Spinal cord (tissue), 3 donors: ENCODE results near the genes ZNF283 and ZNF229.

- PRO-cap: no peak
- RAMPAGE, long total RNA: start-site peak on the minus strand at chr19:43827184-43827251, 5 and 9 reads in 2 replicates
These were observed at the start of gene ZNF283 for GRCh38 chr19:43827097-43827958. Gene ZNF283, plus strand, starts transcription at chr19:43827321.

GRCh38 chr19:44113905-44114353, 730 bp downstream of the ZNF225 start:
- PRO-cap: no peak
- RAMPAGE, long total RNA: no peak

DNA sequence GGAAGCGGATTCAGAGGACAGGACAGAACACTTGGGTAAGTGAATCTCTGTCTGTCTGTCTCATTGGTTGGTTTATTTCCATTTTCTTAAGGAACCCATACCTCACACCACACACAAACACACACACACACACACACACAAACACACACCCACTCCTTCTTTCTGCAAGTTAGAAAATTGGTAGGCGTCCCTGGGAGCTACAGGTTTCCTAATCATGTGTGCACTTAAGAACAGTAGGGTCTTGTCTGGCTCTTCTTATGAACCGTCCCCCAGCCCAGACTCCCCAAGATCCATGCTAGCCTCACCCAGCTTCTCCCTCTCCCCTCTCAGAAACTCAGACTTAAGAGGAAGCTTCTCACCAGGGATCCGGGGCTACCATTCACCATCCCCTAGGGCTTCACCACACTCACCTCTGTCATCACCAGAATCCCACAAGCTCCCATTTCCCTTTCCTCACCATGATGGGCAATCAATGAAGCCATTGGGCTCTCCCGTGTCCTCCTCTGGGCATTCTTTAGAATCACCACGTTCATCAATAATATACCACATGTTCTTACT, 14.4 kb upstream of the ZNF285 start:
- PRO-cap: no peak
- RAMPAGE, long total RNA: no peak

- PRO-cap: no peak
- RAMPAGE, long total RNA: start-site peak on the minus strand at chr19:44448433-44448493, 37 and 48 reads in 2 replicates
These were observed at the start of gene ZNF229 for GRCh38 chr19:44447728-44448862. Gene ZNF229, minus strand, starts transcription at chr19:44448472.

- PRO-cap: no peak
- RAMPAGE, long total RNA: no peak
These were observed 4.5 kb upstream of the PVR start for GRCh38 chr19:44639053-44639675.

GRCh38 chr19:44647095-44647620, 3.4 kb downstream of the PVR start:
- PRO-cap: no peak
- RAMPAGE, long total RNA: no peak

GRCh38 chr19:44672288-44673074, 1.2 kb downstream of the CEACAM19 start:
- PRO-cap: no peak
- RAMPAGE, long total RNA: no peak

GRCh38 chr19:44691950-44692706, 6.8 kb upstream of the CEACAM16 start:
- PRO-cap: no peak
- RAMPAGE, long total RNA: no peak

- PRO-cap: no peak
- RAMPAGE, long total RNA: no peak
These were observed 3.7 kb upstream of the BCL3 start for GRCh38 chr19:44744778-44745328.

- PRO-cap: no peak
- RAMPAGE, long total RNA: no peak
These were observed 12.2 kb downstream of the BCAM start for GRCh38 chr19:44820656-44821882.

GRCh38 chr19:44874179-44875149, 16.6 kb upstream of the TOMM40 start:
- PRO-cap: no peak
- RAMPAGE, long total RNA: no peak

DNA sequence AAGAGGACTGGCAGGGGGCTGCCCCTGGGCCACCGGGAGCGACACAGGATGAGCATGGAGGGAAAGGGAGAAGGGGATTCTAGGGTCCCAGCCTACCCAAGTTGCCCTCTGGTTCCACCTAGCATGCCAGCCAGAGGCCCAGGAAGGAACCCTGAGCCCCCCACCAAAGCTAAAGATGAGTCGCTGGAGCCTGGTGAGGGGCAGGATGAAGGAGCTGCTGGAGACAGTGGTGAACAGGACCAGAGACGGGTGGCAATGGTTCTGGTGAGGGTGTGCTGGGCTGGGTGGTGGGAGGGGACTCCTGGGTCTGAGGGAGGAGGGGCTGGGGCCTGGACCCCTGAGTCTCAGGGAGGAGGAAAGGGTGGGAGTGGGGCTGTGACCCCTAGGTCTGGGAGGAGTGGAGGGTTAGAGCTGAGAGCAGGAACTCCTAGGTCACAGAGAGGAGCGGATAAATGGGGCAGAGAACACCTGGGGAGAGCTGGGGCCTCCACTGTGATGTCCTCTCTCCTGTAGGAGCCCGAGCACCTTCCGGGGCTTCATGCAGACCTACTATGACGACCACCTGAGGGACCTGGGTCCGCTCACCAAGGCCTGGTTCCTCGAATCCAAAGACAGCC, 1.1 kb upstream of the APOC2 start:
- PRO-cap: no peak
- RAMPAGE, long total RNA: no peak

GRCh38 chr19:44951100-44951990, 3.8 kb upstream of the CLPTM1 start:
- PRO-cap: no peak
- RAMPAGE, long total RNA: no peak

DNA sequence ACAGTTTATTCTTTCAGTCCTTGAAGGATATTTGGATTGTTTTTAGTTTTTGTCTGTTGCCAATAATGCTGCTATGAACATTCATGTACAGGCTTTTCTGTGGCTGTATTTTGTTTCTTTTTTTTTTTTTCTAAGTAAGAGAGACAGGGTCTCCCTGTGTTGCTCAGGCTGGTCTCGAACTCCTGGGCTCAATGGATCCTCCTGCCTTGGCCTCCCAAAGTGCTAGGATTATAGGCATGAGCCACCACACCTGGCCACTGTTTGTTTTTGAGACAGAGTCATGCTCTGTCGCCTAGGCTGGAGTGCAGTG, 3.9 kb downstream of the CLPTM1 start:
- PRO-cap: no peak
- RAMPAGE, long total RNA: no peak

GRCh38 chr19:44987108-44987602, 14.1 kb upstream of the RELB start:
- PRO-cap: no peak
- RAMPAGE, long total RNA: no peak

DNA sequence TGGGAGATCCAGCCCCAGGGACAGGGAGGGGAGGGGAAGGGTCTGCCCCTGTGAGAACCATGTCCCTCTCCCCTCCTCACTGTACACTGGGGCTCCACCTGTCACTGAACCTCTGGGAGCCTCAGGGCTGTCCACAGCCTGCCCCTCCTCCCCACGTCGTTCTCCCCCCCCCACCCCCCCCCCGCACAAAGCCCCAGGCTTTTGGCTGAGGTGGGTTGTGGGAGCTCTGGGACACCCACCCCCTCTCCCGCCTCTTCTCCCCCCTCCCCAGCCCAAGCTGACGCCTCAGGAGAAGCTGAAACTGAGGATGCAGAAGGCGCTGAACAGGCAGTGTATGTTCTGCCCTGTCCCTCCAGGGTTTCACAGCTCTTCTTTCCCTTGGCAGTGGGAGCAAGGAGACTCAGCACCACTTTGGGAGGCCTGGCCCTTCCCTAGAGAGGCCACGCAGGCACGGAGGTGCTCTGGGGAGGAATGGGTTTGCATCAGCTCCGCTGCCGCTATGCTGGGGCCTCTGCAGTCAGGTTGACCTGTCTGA, 8.1 kb downstream of the ZNF296 start:
- PRO-cap: no peak
- RAMPAGE, long total RNA: no peak

DNA sequence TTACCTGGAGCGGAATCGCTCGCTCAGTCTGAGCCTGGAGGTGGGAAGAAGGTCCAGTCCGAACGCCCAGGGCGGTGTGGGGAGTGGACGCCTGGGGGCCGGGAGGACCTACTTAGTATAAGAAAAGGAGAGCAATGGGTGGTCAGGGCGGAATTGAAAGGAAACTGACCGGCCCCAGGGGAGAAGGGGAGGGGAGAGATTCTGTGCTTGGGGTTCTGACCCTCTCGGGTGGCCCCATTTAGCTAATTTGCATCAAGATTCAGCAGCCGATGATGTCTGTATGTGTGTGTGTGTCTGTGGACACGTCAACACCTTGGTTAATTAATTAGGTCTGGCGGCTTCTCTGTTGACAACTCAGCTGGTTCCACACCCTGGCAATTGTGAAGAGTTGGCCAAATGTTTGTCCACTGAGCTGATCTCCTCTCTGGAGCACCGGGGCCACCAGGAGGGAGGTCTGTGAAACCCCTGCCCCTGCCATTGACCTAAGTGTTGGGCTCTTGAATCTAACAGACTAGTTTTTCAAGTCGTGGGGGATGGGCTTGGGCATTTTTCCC, 595 bp downstream of the GEMIN7 start:
- PRO-cap: no peak
- RAMPAGE, long total RNA: no peak

- PRO-cap: no peak
- RAMPAGE, long total RNA: no peak
These were observed 1.2 kb downstream of the GEMIN7 start for GRCh38 chr19:45080132-45080756.

DNA sequence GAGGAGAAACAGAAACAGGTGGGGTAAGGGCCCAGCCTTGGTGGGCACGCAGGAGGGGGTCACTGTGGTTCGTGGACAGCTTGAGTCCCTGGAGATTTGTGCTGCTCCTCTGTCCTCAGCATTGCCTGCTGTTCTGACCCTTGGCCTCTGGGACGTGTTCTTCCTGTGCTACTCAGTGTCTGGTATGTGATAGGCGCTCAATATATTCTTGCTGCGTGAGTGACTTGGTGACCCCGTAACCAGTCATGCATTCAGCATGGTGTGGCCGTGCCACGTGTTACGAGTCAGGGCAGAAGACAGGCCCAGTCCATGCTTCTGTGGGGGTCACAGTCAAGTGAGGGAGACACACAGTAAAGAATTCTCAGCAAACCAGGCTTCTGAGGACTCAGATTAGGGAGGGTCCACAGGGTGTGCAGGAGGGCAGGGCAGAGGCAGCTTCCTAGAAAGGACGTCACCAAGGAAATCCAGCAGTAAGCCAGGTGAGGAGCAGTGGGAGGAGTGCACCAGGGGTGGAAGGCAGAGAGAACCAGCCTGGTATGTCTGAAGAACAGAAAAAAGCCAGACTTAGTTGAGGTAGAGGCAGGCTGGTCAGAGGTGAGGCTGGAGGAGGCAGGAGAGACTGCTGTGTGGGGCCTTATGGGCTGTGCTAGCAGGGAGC, 7.9 kb downstream of the PPP1R37 start:
- PRO-cap: no peak
- RAMPAGE, long total RNA: no peak

GRCh38 chr19:45164550-45165143, 3.9 kb upstream of the NKPD1 start:
- PRO-cap: no peak
- RAMPAGE, long total RNA: no peak